Right lobe of liver (tissue), 4 donors: ENCODE measurements around a stretch of chr18.

GRCh38 chr18:79246196-79247100 lies 149.3 kb upstream of the NFATC1 start:
- PRO-cap, 4 experiments: no peak in any of the 4 experiments
- RAMPAGE, long total RNA, 2 experiments: no peak in any of the 2 experiments

GRCh38 chr18:79432227-79432723 lies 36.5 kb downstream of the NFATC1 start:
- PRO-cap, 4 experiments: no peak in any of the 4 experiments
- RAMPAGE, long total RNA, 2 experiments: no peak in any of the 2 experiments

GRCh38 chr18:79487651-79487921 lies 91.9 kb downstream of the NFATC1 start:
- PRO-cap, 4 experiments: no peak in any of the 4 experiments
- RAMPAGE, long total RNA, 2 experiments: no peak in any of the 2 experiments

DNA sequence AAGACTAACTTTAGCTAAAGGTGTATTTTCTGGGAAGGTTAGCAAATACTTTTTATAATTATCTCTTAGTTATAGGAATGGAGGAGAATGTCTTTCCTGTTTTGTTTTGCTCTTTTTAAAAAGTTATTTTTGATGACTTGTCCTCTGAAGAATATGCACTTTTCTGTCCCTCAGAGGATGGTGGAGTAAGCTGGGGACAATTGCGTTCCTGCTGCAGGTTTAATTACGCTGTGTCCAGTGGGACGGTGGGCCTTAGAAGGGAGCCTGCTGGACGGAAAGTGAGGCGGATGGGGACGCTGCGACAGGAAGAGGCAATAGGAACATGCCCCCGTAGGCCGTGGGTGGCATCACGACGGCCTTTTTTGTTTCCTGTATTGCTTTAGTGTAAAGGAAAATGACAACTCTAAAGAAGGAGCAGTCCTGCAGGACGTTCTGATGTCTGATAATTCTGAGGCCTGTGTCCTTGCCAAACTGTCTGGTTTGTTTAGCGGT lies 121.5 kb downstream of the NFATC1 start:
- PRO-cap, 4 experiments: no peak in any of the 4 experiments
- RAMPAGE, long total RNA, 2 experiments: no peak in any of the 2 experiments

DNA sequence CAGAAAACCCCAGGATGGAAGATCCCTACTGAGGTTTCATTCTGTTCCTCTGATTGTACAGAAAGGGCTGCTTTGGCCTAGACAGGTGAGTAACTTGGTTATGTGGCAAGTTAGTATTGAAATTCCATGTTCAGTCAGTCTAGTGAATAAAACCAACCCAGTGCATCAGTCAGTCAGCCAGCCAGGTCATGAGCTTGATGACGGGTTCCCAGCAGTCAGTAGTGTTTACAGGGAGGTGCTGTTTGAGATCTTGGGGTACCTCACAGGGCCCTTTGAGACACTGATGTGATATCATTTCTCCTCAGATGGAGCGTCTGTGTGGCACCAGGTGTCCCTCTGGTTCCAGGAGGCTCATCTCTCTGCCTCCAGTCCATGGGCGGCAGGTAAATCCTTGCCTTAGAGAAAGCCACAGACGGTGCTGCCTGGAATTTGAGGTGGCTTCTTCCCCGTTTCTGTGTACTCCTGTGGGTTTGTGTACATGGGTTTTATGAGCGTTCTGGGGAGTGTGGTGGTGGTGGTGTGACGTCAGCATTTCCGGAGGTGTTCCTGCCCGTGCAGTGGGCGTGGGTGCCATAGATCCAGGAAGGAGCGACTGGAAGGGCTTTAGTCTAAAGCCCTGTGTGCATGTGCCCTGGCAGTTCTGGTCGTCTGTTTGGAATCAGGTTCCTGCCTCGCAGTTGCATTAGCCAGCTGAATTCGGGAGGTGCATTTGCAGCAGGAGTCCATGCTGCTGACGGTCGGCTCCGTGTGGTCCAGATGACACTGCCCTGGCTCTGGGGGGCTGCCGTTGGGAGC lies 2.0 kb downstream of the CTDP1 start:
- PRO-cap, 4 experiments: peak in 4 of 4 experiments; most common minus-strand start position 461 of the sequence (in 4)
- RAMPAGE, long total RNA, 2 experiments: no peak in any of the 2 experiments

- PRO-cap, 4 experiments: no peak in any of the 4 experiments
- RAMPAGE, long total RNA, 2 experiments: no peak in any of the 2 experiments
These were observed 58.4 kb downstream of the KCNG2 start for GRCh38 chr18:79856127-79856473.

GRCh38 chr18:79917217-79917738 lies 34.2 kb downstream of the SLC66A2 start:
- PRO-cap, 4 experiments: no peak in any of the 4 experiments
- RAMPAGE, long total RNA, 2 experiments: no peak in any of the 2 experiments

DNA sequence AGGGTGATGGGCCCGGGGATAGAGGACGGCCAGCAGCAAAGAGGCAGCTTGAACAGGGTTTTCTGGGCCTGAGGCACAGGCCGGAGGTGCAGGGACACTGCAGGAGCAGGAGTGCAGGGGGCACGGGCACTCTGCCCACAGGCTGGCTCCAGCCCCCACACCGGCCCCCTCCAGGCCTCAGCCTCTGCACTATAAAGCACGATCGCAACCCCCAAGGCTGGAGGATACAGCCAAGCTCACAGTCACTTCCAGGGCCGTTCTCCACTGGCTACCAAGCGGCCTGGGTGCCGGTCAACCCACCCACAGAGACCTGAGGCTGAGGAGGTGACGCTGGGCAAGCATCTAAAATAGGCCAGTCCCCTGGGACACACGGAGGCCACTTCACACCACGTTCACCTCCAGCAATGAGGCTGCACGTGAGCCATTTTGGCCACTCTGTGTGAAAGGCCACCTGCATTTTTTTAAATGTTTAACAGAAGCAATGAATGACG lies 5.8 kb downstream of the SLC66A2 start:
- PRO-cap, 4 experiments: no peak in any of the 4 experiments
- RAMPAGE, long total RNA, 2 experiments: no peak in any of the 2 experiments

- PRO-cap, 4 experiments: no peak in any of the 4 experiments
- RAMPAGE, long total RNA, 2 experiments: no peak in any of the 2 experiments
These were observed 3.7 kb downstream of the ADNP2 start for GRCh38 chr18:80112676-80113166.

DNA sequence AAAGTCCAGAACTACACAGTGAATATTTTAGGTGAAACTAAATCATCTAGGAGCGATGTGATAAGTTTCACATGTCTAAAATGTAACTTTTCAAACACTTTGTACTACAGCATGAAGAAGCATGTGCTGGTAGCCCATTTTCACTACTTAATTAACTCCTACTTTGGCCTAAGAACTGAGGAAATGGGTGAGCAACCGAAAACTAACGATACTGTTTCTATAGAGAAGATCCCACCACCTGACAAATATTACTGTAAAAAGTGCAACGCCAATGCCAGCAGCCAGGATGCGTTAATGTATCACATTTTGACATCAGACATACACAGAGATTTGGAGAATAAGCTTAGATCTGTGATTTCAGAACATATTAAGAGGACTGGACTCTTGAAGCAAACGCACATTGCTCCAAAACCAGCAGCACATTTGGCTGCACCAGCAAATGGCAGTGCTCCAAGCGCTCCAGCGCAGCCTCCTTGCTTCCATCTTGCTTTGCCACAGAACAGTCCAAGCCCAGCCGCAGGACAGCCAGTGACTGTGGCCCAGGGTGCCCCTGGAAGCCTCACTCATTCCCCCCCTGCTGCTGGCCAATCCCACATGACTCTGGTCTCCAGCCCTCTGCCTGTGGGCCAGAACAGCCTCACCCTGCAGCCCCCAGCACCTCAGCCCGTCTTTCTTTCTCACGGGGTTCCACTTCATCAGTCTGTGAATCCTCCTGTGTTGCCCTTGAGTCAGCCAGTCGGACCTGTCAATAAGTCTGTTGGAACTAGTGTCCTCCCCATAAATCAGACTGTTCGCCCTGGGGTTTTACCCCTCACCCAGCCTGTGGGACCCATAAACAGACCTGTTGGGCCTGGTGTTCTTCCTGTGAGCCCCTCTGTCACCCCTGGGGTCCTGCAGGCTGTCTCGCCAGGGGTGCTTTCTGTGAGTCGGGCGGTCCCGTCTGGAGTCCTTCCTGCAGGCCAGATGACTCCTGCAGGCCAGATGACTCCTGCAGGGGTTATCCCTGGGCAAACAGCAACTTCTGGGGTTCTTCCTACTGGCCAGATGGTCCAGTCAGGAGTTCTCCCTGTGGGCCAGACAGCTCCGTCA lies 27.1 kb downstream of the ADNP2 start:
- PRO-cap, 4 experiments: peak in 1 of 4 experiments; most common plus-strand start position 788 of the sequence (in 1)
- RAMPAGE, long total RNA, 2 experiments: no peak in any of the 2 experiments